Transverse colon (tissue), 4 donors: ENCODE results near the gene TNFRSF18.

GRCh38 chr1:726965-727512 is 40.6 kb upstream of the OR4F16 start:
- PRO-cap: no peak
- RAMPAGE, long total RNA, 4 experiments: no peak in any of the 4 experiments

DNA sequence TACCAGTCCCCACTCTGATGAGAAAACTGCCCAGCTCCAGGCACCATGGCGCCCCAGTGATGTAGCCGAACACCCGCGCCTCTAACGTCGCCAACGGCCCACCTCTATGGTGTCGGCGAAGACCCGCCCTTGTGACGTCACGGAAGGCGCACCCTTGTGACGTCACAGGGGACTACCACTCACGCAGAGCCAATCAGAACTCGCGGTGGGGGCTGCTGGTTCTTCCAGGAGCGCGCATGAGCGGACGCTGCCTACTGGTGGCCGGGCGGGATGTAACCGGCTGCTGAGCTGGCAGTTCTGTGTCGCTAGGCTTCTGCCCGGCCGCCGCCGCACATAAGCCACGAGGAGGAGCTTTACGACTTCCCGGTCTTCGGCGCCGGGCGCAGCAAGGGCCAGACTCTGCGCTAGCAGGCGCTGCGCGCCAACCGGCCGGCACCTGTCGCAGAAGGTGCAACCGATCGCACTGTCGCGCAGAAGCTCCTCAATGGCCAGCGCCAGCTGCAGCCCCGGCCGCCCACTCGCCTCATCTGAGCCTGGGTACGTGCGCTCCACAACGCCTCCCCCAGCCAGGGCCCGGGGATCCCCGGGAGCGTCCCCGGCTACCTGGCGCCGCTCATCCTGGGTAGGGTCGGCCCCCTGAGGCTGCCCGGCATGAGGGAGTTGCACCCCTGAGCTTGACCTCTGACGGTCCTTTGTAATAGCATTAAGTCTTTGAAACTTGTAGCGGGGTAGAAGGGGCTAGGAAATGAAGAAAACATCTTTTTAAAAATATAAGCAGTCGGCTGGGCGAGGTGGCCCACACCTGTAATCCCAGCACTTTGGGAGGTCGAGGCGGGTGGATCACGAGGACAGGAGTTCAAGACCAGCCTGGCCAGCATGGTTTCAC is 92.3 kb upstream of the OR4F16 start:
- PRO-cap: bidirectional peak, plus-strand start at position 369 of the sequence, minus-strand start at position 83 of the sequence
- RAMPAGE, long total RNA, 4 experiments: start-site peak on the plus strand in 2 of 4 experiments, centred at positions 401 to 428 of the sequence, 13 to 20 reads per replicate; start-site peak on the minus strand in 3 of 4 experiments, centred at positions 81 to 99 of the sequence, 56 to 174 reads per replicate

- PRO-cap: unidirectional peak, minus-strand start at chr1:827321; bidirectional peak, plus-strand start at chr1:827721, minus-strand start at chr1:827496
- RAMPAGE, long total RNA, 4 experiments: start-site peak on the plus strand in 1 of 4 experiments, at chr1:827655-827673 at its widest, 12 reads per replicate; start-site peak on the minus strand in 3 of 4 experiments, at chr1:826736-827540 at its widest, 20 to 135 reads per replicate
Observed at GRCh38 chr1:826871-827983, 96.5 kb upstream of the SAMD11 start.

GRCh38 chr1:837677-838347 is 85.9 kb upstream of the SAMD11 start:
- PRO-cap: no peak
- RAMPAGE, long total RNA, 4 experiments: no peak in any of the 4 experiments

- PRO-cap: no peak
- RAMPAGE, long total RNA, 4 experiments: no peak in any of the 4 experiments
Observed at GRCh38 chr1:845640-846141, 78.0 kb upstream of the SAMD11 start.

DNA sequence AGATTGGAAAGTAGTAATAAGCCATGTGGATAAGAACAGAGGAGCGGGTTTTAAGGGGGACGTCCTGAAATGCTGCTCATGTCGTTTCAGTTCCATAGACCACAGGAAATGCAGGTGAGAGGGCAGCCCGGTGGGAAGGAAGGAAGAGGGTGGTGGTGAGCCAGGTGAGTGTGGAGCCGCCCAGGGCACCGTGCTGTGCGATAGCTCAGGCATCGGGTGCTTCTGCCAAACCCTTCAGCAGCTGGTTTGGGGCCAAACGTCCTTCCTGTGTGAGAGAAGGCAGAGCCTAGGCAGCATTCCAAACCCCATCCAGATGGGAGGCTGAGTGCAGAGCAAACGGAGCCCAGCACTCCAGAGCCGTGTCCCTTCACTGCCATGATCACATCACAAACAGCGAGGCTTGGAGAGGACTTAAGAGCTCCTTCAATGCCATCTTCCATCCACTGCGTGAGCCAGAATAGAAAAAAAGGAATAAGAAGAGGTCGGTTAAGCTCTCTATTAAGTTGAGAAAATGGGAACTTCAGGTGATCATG is 65.1 kb upstream of the SAMD11 start:
- PRO-cap: no peak
- RAMPAGE, long total RNA, 4 experiments: no peak in any of the 4 experiments

DNA sequence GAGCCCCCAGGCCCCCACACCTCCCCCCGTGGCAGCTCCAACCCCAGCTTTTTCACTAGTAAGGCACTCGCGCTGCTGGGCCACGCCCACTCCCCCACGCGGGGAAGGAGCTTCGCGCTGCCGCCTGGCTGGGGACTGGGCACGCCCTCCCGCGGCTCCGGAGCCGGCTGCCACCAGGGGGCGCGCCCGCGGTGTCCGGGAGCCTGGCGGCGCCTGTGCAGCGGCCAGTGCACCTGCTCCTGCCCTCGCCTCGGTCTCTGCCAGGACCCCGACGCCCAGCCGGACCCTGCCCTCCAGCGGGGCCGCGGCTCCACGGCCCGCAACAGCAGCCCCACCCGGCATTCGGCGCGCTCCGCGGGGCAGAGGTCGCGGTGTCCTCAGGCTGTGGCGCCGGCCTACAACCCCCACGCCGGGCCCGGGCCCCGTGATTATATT is 54.0 kb upstream of the SAMD11 start:
- PRO-cap: no peak
- RAMPAGE, long total RNA, 4 experiments: no peak in any of the 4 experiments

DNA sequence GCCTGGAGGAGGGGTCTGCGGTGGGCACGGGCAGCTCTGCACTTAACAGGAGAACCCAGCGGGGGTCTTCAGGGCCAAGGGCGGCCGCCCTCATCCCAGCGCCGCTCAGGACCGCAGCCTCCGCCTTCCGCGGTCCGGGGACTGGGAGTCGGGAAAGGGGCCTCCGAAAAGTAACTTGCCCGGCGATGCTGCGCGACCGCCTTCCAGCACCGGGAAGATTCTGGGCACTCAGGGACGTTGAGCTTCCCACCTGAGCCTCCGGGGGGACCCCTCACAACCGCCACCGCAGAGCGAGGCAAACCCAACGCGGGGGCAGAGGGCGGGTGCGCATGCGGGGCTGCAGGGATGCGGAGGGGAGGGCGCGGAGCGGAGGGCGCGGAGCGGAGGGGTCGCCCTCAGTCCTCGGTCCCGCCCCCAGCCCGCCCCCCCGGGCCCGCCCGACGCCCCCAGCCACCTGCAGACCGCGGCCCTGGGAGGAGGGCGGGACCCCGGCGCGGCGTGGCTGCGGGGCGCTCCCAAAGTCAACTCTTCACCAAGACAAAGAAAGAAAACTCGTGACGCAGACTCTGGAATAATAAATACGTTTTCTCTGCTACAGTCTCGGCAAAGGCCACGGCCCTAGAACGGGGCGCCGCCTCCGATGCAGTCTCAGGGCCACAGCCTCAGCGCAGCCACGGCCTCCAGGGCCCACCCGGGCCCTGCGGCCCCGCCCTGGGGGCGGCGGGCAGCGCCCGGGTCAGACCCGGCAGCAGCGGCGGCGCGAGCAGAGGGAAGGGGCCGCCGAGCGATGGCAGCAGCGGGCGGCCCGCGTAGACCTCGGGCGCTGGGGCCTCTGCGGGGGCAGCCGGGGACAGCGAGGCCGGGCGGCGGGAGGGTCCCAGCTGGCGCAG is 1.3 kb downstream of the HES4 start:
- PRO-cap: unidirectional peak, plus-strand start at position 606 of the sequence; unidirectional peak, plus-strand start at position 766 of the sequence
- RAMPAGE, long total RNA, 4 experiments: no peak in any of the 4 experiments

DNA sequence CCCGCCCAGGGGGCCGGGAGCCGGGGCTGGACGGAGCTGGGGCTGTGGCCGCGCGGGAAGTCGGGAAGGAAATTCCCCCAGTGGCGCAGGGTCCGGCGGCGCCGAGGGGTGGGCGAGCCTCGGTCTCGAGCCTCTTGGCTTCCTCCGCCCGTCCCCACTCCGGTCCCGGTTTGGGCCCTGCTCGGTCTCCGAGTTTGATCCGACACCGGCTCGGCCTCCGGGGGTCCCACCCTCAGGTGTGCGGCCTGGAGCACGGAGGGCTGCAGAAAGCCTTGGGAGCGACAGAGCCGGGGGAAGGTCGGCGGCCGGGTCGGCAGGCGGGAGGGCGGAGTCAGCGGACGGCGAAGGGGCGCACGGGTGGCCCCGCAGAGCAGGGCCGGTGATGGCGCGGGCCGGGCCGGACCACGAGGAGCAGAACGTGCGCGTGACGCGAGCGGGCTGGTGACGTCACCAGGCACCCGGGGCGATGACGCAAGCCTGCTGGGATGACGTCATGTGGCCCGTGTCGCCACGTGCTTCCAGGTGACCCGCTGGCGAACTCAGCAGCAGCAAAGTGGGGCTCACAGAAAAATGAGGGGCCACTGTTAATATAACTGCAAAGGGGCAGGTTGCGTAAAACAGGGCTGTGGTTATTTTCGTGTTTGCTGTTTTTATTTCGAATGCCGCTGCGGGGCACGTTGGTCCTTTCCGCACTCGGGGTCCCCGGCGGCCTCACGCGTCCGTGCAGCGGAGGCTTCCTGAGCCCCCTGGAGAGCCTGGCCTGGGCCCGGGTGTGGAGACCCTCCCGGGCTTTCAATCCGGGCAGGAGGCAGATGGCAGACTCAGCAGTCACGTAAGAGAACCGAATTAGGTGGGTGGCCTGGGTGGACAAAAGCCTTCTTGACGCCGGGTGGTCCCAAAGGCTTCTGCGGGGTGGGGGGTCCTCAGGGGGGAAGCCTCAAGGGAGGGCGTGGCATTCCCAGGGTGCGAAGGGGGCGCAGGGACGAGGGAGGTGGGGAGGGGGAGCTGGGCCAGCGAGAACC is 846 bp upstream of the HES4 start:
- PRO-cap: bidirectional peak, plus-strand start at position 80 of the sequence, minus-strand start outside the sequence; unidirectional peak, minus-strand start at position 312 of the sequence; unidirectional peak, minus-strand start at position 381 of the sequence; unidirectional peak, minus-strand start at position 418 of the sequence
- RAMPAGE, long total RNA, 4 experiments: no peak in any of the 4 experiments

DNA sequence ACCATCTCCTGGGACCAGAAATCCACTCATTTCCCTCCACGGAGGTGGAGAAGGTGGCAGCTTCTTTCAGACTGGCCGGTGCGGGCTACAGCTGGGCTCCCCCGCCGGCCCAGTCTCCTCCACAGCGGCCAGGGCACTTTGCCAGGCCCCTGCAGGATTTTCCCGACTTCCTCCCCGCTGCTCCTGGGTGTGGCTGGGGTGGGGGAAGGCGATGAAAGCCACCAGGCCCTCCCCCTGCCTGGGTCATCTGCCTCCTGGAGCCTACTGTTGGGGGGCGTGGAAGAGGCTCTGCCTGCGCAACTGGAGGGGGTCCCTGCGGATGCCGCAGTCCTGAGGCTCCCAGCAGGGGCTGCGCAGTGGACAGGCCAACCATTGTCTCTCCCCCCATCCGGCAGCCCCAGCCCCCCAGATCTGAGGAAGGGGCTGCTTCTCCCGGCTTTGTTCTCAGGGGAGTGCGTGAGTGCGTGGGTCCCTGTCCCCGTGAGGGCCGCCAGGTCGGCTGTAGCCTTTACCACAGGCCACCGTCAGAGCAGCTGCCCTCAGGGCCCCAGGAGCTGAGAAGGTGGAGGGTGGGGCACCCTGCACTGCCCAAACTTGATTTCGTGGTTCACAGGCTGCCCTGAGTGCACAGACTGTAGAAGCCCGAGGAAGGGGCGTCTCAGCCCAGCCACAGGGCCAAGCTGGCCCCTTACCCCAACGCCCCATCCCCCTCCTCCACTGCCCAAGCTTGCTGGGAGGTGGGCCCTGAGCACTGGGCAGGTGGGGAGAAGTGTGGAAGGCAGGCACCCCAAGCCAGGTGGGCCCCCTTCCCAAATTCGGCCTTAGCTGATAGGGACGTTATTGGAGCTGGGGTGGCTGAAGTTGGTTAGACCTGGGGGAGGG is 1.4 kb downstream of the AGRN start:
- PRO-cap: unidirectional peak, minus-strand start at position 117 of the sequence
- RAMPAGE, long total RNA, 4 experiments: no peak in any of the 4 experiments

DNA sequence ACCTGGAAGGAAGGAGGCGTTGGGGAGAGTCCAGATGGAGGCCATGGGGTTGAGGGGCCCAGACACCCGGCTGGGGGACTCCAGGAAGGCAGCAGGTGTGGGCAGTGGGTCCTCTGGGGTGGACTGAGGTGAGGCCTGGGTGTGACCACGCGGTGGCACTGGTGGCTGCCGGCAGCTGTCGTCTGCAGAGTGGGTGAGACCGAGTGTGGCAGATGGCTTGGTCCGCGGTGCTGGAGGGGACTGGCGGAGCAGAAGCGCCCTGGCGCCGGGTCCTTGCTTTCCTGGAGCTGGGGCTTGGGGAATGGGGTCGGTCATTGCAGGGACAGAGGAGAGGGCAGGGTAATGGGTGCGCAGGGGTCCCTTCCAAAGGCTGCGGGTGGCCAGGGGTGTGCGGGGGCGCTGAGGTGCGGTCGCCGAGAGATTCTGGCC is 12.5 kb downstream of the AGRN start:
- PRO-cap: unidirectional peak, plus-strand start at position 211 of the sequence
- RAMPAGE, long total RNA, 4 experiments: no peak in any of the 4 experiments

DNA sequence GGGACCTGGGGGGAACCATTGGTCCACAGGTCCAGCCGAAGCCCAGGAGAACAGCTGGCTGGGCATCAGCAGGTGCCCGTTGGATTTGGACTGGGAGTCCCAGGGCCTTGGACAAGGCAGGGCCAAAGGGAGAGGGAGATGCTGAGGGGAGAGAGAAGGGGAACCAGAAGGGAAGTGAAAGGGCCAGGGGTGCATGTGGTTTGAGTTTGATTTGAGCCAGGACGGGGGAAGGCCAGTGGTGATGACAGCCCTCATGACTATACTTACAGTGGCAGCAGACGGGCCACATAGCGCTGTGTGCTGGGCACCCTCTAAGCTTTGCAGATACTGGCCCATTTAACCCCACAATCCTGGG is 18.8 kb downstream of the AGRN start:
- PRO-cap: no peak
- RAMPAGE, long total RNA, 4 experiments: no peak in any of the 4 experiments

DNA sequence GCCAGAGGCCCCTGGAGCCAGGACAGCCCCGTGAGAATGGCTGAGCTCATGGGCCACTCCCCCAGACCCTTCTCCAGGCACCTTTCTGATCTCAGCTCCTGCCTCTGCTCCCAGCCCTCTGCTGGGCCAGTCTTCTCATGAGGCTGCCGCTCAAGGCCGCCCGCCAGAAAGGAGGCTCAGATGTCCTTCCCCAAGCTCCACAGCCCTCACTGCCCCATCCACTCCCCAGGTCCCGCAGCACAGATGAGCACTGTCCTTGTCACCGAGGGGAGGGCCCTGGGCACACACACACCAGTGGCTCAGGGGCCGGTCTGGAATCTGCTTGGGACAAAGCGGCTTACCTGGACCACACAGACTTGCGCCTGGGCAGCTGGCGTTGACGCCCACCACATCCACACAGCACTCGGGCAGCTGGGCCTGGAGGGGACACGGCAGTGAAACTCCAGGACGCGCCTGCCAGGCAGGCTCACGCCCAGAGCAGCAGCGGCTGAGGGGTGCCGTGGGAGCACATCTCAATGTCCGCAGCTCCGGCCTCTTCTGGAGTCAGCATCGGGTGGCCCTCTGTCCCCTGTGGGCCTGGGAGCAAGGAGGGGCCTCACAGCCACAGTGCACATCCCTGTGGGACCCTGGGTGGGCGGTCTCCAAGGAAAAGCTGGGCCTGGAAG is 16.0 kb upstream of the RNF223 start:
- PRO-cap: no peak
- RAMPAGE, long total RNA, 4 experiments: no peak in any of the 4 experiments

DNA sequence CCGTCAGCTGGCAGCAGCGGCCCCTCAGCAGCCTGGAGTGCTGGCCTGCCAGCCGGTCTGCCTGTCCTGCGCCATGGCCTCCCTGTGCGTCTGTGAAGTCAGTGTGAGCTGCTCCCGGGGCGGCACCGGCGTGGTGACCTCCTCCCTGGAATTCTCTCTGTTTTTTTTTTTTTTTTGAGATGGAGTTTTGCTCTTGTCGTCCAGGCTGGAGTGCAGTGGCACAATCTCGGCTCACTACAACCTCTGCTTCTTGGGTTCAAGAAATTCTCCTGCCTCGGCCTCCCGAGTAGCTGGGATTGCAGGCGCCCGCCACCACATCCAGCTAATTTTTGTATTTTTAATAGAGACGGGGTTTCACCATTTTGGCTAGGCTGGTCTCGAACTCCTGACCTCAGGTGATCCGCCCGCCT is 10.3 kb upstream of the C1orf159 start:
- PRO-cap: bidirectional peak, plus-strand start at position 104 of the sequence, minus-strand start at position 91 of the sequence
- RAMPAGE, long total RNA, 4 experiments: start-site peak on the minus strand in 1 of 4 experiments, centred at position 71 of the sequence, 16 reads per replicate

DNA sequence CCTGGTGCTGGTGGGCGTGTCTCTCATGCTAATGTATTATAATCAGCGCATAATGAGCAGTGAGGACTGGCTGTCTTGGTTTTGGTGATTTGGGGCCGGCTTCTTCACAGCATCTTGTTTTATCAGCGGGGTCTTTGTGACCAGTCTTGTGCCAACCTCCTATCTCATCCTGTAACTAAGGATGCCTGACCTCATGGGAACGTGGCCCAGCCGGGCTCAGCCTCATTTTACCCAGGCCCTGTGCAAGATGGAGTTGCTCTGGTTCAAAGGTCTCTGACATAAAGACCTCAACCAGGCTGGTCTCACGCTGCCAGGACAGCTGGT is 19.7 kb upstream of the C1orf159 start:
- PRO-cap: no peak
- RAMPAGE, long total RNA, 4 experiments: no peak in any of the 4 experiments

DNA sequence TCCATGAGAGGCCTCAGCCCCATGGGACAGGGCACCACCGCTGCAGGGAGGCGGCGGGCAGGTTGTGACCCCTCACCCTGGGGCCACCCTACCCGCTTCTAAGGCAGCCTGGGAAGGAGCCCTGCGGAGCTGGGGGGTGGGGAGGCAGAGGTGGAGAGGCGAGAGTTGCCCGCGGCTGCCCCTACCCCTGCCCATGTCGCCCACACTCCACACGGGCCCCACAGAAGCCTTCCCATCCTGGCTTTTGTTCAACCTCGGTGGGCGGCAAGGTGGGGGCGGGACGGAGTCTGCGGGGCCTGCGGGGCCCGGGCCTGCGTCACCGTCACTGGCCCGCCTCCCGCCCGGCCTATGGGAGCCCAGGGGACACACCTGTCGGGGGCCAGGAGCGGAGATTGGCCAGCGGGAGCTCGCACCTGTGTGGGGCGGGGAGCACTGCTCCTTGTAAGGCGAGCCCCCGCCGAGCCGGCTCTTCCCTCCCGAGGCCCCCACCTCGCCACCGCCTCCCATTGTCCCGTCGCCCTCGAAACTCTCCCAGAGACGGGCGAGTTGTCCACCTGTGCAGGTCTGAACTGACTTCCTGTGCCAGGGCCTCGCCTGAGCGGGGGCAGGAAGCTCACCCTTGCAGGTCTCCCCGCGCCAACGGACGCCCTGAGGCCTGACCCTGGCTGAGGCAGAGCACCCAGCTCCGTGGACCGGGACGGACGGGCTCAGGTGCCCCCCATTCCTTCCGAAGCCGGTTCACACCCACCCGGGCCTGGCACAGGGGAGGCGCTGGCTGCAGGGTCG is 11.1 kb upstream of the TTLL10 start:
- PRO-cap: unidirectional peak, minus-strand start at position 5 of the sequence; bidirectional peak, plus-strand start at position 534 of the sequence, minus-strand start at position 220 of the sequence
- RAMPAGE, long total RNA, 4 experiments: start-site peak on the plus strand in 2 of 4 experiments, centred at positions 498 to 507 of the sequence, 42 to 119 reads per replicate; start-site peak on the minus strand in 1 of 4 experiments, centred at position 249 of the sequence, 22 reads per replicate

DNA sequence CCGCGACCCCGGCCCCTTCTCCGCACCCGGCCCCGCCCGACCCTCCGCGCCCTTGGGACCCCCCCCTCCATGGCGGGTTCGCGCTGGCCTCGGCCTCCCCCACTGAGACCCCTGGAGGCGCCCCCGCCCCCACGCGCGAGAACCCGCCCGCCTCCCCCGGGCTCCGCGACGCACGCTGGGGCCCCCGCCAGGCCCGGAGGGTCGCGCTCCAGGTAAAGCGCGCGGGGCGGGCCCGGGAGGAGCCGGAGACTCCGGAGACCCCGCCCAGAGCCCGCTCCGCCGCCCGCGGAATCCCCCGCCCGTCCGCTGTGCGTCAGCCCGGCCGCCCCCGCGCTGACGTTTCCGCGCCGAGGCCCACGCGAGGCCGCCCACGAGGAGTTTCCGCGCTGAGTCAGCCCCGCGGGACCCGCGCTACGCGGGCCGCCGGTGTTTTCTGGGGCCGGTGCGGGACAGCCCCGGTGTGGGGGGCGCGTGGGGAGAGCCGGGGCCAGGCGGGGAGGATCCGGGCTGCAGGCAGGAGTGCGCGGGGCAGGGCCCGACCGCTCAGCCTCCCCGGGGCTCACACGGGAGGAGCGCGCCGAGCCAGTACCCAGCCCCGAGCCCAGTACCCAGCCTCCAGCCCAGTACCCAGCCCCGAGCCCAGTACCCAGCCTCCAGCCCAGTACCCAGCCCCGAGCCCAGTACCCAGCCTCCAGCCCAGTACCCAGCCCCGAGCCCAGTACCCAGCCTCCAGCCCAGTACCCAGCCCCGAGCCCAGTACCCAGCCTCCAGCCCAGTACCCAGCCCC is 5.0 kb downstream of the TNFRSF18 start:
- PRO-cap: bidirectional peak, plus-strand start at position 389 of the sequence, minus-strand start at position 287 of the sequence
- RAMPAGE, long total RNA, 4 experiments: no peak in any of the 4 experiments

DNA sequence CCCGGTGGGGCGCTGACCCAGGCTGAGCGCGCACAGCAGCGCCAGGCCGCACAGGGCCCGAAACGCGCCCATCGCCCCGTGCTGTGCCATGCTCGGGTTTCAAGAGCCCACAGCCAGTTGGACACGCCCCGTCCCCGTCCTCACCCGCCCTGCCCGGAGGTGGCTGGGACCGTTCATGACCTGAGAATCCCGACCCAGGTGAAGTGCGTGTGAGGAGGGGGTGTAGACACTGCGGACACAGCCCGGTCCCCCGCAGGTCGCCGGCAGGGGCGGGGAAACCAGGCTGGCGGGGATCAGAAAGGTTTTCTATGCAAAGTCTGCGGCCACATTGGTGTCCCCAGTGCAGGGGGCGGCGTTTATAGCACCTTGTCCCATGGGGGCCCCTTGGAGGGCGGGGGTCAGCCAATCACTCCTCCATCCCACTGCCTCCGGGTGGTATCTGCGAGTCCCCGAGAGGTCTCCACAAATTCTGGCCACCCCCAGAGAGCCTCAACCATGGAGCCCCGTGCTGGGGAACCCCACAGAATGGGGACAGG is at the start of gene TNFRSF18:
TSS of gene TNFRSF18 (minus strand) at position 111 of the 536 bp plus-strand sequence.
- PRO-cap: bidirectional peak, plus-strand start at position 387 of the sequence, minus-strand start at position 151 of the sequence
- RAMPAGE, long total RNA, 4 experiments: start-site peak on the minus strand in 1 of 4 experiments, centred at position 99 of the sequence, 6 reads per replicate

GRCh38 chr1:1228314-1228841 is 3.4 kb downstream of the SDF4 start:
- PRO-cap: no peak
- RAMPAGE, long total RNA, 4 experiments: start-site peak on the minus strand in 1 of 4 experiments, at chr1:1228518-1228650 at its widest, 45 to 52 reads per replicate

DNA sequence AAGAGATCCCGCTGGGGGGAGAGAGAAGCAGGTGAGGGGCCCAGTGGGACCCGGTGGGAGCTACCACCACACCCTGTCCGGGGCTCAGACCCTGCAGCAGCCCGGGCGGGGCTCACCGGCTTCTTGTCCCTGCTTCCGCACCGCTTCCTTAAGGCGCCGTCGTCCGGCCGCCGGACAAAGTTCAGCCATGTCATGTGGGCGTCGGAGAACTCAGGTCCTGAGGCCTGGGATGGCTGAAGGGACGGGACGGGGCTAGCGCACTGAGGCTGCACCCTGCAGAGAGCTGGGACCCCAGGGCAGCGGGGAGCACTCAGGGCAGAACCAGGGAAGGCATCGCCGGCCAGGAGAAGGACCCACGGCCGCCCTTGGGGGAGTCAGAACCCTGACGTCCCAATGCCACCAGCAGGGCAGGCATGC is 2.2 kb downstream of the C1QTNF12 start:
- PRO-cap: bidirectional peak, plus-strand start at position 220 of the sequence, minus-strand start at position 125 of the sequence
- RAMPAGE, long total RNA, 4 experiments: start-site peak on the minus strand in 4 of 4 experiments, centred at positions 122 to 135 of the sequence, 8 to 39 reads per replicate